Glomerular endothelial cell (primary cell): ENCODE measurements around the gene FADS1.

- RAMPAGE, long total RNA = no peak
These were observed 13.2 kb downstream of the TKFC start for GRCh38 chr11:61346051-61346750.

DNA sequence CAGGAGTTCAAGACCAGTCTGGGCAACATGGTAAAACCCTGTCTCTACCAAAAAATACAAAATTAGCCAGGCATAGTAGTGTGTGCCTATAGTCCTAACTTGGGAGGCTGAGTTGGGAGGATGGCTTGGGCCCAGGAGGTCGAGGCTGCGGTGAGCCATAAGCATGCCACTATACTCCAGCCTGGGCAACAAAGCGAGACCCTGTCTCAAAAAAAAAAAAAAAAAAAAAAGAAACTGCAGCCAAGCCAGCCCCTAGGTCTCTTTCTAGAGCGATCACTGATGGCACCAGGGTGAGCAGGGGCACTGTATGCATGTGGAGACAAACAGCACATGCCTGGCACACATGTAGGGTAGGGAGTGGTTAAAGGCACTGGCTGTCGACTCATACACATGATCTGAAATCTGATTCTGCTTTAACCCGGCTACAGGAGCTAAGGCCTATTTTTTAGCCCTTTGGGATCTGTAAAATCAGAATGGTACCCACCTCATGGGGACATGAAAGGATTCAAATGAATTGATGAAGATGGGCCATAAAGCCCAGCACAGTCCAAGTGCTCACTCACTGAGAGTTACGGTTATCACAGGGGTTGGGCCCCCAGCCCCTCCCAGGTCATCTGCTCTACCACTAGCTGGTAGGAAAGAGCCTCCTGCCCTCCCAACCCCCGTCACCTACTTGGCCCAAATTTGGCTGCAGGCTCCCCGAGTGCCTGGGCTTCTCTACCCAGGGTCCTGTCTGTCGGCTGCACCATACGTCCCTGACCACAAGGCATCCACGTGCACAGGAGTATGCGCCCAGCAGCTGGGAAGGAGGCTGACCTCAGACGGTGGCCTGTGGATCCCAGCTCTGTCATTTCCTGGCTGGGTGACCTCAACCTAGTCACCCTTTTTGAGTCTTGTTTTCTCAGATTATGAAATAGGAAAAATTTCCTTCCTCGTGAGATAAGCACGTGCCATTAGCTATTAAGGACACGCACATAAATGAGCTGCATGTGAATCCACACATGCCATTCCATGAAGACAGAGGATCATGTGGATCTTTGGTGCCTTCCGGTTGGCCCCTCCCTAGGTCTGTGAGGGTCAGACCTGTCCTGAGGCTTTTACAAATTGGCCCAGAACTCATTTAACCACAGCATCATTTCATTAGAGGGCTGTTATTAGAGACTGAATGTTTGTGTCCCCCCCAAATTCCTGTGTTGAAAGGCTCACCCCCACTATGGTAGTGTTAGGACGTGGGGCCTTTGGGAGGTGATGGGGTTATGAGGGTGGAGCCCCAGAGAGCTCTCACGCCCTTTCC lies 13.9 kb downstream of the CYB561A3 start:
- RAMPAGE, long total RNA = no peak

DNA sequence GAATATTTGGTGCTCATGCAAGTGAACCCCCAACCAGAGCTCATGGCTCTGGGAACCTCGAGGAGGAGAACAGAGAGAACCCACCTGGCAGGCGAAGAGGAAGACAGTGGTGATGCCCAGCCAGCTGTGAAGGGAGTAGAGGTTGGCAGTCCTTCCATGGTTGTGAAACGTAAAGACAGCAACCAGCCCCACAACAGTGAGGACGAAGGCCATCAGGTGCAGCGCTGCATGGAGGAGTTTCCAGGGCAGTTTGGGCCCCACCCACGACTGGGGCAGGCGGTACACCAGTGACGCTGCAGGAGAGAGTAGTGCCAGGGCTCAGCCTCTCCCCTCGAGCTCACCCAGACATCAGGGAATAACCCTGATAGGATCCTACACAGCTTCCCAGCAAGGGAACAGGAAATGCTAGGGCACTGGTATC lies 8.0 kb downstream of the CYB561A3 start:
- RAMPAGE, long total RNA = no peak

DNA sequence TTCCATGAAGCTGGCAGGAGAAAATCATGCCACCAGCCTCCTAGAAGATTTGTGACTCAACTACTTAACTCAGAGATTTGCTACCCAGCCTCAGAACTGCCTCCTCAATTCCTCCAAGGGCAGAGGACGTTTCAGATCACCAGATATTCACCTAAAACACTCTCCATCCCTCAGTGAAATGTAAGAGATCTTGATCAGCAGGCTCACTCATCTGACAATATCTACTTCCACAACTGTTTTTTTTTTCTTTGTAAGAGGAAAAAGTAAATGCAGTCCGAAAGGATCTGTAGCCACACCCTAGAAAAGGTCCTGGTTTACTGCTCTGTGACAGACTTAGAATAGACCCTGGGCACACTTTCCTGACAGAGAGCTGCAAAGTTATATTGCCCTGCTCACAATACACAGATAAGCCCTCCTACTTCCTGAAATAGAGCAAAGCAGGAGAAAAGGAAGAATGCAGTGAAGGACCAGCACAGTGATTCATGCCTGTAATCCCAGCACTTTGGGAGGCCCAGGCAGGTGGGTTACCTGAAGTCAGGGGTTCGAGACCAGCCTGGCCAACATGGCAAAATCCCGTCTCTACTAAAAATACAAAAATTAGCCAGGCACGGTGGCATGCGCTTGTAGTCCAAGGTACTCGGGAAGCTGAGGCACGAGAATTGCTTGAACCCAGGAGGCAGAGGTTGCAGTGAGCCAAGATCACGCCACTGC lies 2.3 kb downstream of the CYB561A3 start:
- RAMPAGE, long total RNA = no peak

- RAMPAGE, long total RNA = no peak
These were observed 3.8 kb upstream of the PPP1R32 start for GRCh38 chr11:61477122-61477523.

- RAMPAGE, long total RNA = no peak
These were observed 661 bp upstream of the LRRC10B start for GRCh38 chr11:61507791-61508385.

GRCh38 chr11:61534654-61535261 lies 26.2 kb downstream of the LRRC10B start:
- RAMPAGE, long total RNA = no peak

GRCh38 chr11:61586733-61587299 lies 5.9 kb upstream of the SYT7 start:
- RAMPAGE, long total RNA = no peak

DNA sequence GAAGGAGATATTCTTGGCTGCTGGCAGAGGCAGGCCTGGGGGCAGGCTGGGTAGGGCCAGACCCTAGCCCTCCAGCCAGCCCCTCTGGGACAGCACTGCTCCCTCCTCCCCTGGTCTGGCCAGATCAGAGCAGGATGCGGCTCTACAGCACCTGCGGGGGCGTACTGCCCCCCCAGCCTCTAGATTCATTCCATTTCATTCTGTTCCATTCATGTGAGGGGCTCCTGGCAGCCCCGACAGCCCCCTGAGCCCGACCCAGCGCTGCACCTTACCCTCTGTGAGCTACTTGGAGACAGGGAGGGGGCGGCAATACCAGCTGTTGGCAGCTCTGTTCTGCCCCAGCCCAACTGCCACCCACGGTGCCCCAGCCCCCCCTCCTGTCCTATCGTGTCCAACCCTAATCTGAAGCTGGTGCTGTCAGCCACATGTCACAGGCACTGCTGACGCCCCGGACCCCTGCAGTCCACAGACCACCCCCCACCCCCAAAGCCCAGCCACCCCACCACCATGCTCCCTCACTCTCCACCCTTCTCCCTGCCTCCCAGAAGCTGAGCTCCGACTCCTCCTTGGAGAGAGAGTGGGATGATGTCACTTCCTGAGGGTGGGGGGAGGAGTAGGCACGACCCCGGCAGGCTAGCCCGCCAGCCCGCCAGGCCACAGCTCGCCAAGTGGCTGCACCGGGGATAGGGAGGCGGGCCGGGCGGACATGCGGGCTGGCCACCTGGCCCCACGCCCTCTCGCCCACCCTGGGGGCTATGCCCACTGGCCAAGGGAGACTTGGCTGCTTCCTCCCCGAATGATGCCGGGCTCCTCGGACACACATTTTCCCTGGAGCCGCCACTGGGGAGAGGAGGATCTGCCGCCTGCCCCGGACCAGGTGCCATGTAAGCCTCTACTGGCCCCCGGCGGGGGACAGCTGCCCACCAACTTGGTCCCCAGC lies 34.0 kb upstream of the MYRF start:
- RAMPAGE, long total RNA = no peak

- RAMPAGE, long total RNA = no peak
These were observed 2.6 kb downstream of the FADS1 start for GRCh38 chr11:61814120-61814682.

- RAMPAGE, long total RNA = no peak
These were observed at the start of gene FADS1 for GRCh38 chr11:61816640-61817683. Gene FADS1, minus strand, starts transcription at chr11:61817003.

DNA sequence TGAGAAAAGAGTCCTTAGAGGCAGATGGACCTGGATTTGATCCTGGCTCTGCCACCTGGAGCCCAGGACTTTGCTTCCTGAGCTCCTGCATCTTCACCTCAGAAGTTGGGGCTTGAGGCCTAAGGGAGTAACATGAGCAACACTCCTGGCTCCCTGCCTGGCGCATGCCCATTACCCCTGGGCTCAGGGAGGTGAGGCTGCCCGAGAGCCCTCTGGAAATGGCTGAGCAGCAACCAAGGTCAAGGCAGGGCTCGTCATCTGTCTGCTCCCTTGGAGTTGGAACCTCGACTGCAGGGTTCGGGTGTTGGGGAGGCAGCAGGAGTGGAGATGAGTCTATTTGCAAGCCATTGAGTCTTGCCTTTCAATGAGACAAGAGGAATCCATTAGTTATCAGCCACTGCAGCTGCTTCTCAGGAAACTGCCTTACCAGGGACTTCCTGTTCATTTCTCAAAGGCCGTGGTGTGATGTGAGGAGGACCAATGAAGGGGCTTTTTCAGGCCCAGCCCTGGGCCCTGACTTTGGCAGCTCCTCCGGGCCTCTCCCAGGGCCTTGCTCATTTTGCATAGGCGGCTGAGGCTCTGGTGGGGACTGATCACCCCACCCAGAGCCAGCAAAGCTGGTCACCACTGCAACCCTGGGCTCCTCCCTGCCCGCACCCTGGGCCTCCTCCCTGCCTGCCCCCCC lies 6.3 kb downstream of the FADS2 start:
- RAMPAGE, long total RNA = no peak

GRCh38 chr11:61870912-61871759 lies 20.2 kb downstream of the FADS3 start:
- RAMPAGE, long total RNA = no peak

DNA sequence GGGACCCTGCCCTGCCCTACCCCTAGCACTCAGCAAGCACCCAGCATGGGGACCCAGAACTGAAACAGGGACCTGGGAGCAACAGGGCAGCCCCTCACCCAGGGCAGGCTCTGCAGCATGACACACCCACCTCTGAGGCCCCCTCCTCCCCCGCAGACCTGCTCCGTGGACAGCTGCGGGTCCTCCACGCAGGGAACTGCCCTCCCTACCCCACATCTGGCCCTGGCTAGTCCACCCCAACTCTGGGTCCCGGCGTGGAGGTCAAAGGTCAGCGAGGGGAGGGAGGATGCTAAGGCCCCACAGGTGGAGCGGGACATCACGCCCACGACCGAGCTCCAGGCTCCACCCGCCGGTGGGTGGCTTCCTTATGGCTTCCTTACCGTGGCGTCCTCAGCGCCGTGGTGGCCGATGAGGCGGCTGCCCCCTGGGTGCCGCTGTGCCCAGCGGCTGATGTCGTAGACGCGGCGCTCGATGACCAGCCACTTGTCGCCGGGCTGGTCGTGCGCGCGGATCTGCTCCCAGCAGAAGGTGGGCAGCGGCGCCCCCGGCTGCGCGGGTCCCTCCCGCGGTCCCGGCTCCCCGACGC lies 463 bp downstream of the FADS3 start:
- RAMPAGE, long total RNA = no peak

DNA sequence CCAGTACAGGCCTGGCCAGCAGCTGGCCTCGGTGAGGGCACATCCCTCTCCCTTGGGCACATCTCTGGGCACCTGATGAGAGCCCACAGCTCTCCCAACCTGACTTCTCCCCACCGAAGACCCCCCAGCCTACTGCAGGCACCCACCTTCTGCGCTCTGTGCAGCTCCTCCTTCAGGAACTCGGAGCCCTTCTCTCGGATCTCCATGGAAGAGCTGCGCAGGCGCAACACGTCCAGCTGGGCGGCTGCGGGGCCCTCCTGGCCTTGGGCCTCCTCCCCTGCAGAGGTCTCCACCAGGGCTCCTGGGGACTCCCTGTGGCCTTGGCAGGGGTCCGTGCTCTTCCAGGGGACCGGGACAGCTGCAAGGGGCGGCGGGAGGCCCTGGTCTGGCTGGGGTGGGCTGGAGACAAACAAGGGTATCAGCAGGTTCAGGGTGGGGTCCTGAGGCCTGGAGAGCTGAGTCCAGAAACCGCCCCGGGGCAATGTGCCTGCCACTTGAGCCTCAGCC lies 9.4 kb downstream of the RAB3IL1 start:
- RAMPAGE, long total RNA = no peak

- RAMPAGE, long total RNA = no peak
These were observed 1.1 kb downstream of the FTH1 start for GRCh38 chr11:61966433-61966607.

DNA sequence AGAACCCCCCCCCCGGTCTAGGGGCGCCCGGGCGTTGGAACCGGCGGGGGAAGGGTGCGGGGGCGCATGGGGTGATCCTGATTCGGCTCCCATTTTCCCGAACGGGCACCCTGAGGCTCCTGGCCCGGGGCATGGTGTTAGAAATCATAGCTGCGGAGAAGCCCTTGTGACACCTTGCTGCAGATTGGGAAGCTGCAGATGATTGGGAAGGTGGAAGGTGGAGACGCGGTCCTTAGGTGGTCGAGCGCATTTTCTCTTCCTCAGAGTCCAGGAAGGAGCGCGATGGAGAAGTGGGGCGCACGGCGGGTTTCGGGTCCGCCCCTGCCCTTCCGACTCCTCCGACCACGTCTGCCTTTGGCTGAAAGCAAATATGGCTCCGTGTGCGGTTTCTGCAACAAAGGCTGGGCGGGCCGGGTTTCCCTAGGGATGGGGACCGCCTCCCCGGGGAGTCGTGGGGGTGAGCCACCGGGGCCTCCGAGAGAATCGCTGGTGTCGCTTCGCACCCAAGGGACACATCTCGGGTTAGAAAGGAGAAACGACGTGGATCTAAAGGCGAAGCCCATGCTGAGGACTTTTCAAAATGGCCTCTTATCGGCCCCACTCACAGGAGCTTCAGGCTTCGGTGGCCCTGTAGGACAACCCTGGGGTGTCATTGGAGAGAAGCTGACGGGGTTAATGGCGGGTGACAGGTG lies 618 bp upstream of the FTH1 start:
- RAMPAGE, long total RNA = no peak

GRCh38 chr11:62013583-62013998 lies 46.2 kb upstream of the FTH1 start:
- RAMPAGE, long total RNA = no peak

GRCh38 chr11:62439884-62440782 lies 21.3 kb downstream of the SCGB1A1 start:
- RAMPAGE, long total RNA = no peak

GRCh38 chr11:62504245-62504812 lies 42.3 kb downstream of the AHNAK start:
- RAMPAGE, long total RNA = no peak